T47D (cell line): ENCODE data around the gene FGR.

DNA sequence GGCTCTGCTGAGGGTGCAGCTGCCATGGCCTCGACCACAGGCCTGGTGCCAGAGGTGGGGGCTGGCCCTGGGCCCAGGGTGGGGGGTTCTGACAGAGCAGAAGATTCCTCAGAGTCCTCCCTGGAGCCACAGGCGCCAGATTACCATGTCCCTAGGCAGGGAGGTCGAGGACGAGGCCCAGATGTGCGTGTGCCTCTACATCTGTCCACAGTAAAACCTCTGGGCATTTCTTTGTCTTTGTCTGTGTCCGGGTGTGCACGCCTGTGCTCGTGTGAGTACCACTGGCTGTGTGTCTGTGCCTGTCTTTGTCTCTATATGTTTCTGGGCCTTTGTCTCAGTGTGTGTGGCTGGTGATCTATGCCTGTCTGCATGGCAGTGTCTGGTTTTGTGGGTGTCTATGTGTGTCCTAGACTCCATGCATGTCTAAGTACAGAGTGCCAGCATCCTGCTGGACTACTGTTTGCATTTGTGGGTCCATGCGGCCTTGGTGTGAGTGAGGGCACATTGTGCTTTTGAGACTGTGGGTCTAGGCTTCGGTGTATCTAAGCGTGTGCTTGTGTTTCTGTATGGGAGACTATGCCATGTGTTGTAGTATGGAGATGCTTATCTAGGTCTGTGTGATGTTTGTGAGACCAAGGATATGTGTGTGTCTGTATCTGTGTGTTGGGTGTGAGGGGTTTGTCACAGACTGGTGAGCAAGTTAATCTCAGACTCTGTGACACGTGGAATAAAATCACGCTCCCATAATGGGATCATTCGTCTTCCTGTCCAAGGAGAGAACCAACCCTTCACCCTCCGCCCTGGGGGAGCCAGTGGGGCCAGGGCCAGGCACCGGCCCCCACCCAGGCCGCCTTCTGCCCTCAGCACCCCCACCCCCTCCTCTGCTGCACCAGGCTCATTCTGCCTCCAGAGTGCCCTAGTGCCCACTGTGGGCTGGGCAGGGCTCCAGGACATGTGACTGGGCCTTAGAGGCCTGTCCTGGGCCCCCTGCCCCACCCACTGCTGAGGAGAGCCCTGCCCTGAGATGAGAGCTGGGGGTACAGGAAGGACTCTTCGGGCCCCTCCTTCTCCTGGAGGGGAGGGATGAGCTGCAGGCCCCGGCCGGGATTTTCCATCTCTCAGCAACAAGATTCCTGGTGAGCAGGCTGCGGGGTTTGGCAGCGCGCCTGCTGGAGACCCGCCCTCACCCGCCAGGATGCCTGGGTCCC lies 14.5 kb downstream of the AHDC1 start:
- RRBS = no CpG with 5 or more reads among the region's 25 CpGs

DNA sequence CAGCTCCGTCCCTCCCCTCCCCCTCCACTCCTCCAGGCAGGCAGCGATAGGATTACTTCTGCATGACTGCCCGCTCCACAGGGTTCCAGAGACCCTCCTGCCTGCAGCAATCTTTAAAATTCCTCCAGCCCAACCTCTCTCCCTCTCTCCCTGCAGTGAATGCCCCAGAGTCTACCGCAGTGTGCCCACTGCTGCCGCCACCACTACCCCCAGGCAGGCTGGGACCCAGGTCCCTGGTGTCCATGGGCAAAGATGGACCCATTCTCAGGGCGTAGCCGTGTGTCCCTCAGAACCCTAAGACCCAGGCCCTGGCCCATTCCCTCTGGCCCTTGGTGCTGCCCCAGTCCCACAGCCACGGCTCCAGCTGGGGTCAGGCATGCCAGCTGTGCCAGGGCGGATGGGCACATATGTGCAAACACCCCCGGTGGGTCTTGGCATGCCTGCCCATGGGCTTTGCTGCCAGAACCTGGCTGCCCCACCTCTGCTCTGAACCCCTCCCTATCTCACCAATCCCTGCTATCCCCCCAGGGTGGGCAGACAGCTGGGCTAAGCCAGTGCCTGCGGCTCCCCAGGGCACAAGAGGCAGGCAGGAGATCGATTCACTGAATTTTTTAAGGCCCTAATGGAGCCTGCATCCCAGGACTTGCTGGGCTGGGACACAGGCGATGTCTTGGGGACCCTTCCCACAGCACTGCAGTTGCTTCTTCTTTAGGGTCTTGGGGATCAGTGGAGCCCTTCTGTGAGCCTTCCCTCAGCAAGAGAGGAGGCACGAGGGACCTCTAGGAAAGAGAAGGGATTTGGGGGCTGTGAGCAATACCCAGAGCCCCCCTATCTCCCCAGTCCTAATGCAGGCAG lies 10.5 kb downstream of the AHDC1 start:
- RRBS = no CpG with 5 or more reads among the region's 14 CpGs

- RRBS = 19% methylated on average over 4 of the region's 9 CpGs
Observed at GRCh38 chr1:27599038-27599700, 4.8 kb downstream of the AHDC1 start.

DNA sequence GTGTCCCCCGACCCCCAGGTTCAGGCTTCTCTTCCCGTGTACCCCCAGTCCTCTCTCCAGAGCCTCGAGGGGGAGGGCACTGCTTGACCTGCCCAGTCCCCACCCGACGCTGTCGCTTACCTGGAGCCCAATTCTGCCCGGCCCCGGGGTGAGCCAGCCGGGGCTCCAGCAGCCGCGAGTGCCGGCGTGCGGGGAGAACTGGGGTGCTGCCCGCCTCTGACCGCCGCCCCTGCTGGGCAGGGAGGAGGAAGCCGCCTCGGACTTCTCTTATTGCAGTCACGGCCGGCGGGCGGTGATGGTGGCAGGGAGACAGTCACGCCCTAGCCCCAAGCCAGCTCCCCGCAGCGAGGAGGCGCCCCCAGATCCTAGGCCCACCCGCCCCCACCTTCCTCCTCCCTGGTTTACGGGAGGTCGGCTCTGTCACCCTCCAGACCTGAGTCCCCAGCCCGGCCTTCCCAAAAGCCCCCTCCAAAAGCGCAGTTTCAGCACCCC lies at the start of gene FGR:
FGR (minus strand) TSS at position 241 of the 492 bp plus-strand sequence.
- RRBS = no CpG with 5 or more reads among the region's 32 CpGs

DNA sequence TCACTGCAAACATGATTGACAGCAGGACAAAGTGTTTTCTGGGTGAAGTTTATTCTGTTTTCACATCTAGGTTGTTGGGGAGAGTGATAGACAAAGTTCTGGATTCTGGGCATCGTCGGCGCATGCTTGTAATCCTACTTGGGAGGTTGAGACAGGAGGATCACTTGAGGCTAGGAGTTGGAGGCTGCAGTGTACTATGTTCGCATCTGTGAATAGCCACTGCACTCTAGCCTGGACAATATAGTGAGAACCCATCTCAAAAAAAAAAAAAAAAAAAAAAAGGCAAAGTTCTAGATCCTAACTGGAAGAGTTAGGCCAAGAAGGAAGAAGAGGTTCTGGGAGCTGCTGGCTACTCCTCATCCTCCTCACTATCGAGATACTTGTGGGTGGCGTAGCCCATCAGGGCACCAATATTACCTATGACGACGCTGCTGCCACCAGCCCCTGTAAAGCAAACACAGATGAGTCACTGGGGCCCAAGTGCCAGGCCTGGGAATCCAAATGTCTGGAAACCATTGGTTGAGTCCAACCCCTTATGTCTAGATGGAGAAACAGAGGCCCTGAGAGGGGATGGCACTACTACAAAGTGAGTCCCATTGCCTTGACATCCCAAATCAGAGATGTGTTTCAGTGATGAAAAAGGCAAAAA lies 5.8 kb downstream of the IFI6 start:
- RRBS = no CpG with 5 or more reads among the region's 8 CpGs

- RRBS = no CpG with 5 or more reads among the region's 2 CpGs
Observed at GRCh38 chr1:27785660-27786558, 12.9 kb downstream of the STX12 start.

DNA sequence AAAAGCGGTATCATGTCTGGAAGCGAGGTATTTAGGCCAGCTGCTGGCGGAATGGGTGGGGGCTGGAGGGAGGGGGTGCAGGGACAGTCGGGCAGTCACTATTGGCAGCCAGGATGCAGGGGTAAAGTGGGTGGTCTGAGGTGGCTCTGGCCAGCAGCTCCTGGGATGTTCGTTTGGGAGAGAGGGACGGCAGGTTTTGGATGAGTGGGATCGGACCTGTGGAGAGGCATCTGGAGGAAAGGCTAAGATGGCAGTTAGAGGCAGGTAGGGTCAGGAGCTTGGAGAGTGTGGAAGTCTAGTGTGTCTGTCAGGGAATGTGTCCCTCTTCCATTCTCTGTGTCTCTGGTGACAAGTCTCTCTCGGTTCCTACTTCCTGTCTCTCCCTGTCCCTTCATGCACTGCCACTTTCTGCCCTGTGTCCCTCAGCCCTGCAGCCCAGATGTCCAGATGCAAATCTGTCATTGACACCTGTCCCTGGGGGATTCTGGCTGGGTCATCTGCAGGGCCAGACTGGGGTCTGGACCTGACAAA lies 6.8 kb downstream of the THEMIS2 start:
- RRBS = no CpG with 5 or more reads among the region's 8 CpGs

DNA sequence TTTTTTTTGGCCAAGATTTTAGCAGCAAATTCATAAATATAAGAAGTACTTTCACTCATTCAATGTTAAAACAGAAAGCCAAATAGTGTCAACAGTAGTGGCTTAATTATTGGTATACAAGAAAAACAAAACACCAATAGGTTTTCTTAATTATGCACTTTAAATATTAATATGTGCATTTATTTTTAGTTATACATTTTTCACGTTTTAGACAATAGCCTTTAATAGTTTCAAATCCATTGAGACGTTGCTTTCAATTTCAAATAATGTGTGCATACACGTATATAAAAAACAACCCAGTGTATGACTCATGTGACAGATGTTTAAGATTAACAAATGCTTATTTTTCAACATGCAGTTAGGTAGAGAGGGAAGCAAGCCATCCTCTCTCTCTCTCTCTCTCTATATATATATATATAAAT lies 24.4 kb downstream of the EYA3 start:
- RRBS = no CpG with 5 or more reads among the region's 3 CpGs

GRCh38 chr1:28172292-28173120 lies 4.0 kb downstream of the PTAFR start:
- RRBS = no CpG with 5 or more reads among the region's 15 CpGs

DNA sequence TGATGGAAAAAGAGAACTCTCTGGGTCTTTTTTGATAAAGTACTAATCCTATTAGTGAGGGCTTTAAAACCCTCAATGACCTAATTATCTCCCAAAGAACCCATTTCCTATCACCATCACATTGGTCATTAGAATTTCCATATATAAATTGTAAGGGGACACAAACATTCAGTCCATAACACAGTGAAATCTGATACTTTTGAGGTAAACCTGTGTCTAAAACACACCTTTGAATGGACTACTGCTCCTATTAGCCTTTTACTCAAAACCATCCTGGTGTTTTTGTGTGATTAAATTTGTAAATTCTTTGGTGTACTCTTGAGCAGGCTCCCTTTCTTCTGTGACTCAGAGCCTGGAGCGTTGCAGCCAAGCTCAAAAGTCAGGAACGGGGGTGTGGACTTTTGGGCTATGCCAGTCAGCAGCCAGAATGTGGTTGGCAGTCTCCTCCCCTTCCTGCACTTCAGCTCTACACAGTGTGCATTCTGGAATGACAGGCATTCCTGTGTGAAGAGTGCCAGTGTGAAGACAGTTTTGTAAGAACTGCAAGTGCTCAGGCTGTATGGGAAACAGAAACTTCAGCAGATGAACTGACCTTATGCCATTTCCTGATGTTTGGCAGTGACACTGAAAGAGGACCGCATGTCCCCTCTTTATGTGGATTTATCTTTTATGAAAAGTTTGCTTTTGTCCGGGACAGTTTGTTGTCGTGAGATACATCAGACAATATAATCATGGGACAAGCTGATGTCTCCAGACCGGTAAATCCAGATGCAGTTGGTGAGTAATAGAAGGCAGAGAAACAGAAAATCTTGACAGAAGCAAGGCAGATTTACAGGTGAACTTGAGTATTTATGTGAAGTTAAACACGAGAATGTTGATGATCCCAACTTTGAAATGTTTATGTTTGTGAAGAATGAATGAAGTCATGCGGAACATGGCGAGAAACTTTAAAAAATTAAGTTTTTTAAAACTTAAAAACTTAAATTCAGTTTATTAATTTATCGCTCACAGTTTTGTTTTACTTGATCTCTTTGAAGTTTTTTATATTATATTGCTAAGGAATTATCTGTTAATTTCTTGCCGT lies 67.8 kb upstream of the RCC1 start:
- RRBS = 2% methylated on average over 2 of the region's 11 CpGs

DNA sequence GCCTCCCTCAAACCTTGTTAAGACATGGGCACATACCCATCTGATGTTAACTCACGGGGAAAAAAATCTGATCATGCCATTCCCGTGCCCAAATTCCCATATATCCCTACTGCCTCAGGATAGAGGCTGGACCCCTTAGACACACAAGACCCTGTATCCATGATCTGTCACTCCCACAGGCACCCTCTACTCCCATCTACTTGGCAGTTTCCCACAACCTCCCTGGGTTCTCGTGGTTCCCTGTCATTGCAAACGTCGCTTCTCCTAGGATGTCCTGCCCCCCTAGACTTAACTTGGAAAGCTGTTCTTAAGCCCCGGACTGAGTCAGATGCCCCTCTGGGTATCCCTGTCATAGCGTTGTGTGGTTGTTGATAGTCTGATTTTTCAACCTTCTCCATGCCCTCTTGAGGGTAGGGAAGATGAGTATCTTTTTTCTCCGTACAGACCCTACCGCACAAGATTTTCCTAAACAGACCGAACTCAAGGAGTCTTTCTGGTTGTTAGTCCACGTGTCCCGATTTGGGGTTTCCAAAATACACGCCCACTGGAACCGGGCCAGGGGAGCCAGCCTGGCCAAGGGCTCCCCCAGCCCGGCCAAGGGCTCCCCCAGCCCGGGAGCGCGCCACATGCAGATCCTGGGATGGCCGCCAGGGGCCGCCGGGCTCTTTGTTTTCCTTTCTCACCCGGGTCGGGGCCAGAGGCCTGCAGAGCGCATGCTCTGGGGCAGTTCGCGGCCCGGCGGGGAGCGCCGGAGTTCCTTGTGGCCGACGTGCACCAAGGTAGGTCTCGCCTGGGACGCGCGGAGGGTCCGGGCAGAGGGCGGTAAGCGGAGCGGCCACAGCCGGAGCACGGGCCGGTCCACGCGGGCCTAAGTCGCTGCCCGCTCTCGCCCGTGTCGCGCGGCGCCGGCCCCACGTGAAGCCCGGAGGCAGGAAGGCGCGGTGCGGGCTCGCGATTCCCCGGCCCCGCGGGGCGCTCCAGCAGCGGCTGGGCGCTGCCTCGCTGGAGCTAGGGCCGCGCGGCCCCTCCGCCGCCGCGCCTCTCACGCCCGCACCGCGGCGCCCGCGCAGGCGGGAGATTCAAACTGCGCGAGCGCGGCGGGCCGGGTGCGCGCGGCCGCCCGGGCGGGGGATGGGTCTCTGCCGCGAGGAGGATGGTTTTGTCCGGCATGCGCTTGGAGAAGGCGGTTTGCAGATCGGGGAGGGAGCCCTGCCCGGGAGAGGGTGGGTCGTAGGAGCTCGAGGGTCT lies 12.1 kb downstream of the RCC1 start:
- RRBS = 2% methylated on average over 48 of the region's 104 CpGs

DNA sequence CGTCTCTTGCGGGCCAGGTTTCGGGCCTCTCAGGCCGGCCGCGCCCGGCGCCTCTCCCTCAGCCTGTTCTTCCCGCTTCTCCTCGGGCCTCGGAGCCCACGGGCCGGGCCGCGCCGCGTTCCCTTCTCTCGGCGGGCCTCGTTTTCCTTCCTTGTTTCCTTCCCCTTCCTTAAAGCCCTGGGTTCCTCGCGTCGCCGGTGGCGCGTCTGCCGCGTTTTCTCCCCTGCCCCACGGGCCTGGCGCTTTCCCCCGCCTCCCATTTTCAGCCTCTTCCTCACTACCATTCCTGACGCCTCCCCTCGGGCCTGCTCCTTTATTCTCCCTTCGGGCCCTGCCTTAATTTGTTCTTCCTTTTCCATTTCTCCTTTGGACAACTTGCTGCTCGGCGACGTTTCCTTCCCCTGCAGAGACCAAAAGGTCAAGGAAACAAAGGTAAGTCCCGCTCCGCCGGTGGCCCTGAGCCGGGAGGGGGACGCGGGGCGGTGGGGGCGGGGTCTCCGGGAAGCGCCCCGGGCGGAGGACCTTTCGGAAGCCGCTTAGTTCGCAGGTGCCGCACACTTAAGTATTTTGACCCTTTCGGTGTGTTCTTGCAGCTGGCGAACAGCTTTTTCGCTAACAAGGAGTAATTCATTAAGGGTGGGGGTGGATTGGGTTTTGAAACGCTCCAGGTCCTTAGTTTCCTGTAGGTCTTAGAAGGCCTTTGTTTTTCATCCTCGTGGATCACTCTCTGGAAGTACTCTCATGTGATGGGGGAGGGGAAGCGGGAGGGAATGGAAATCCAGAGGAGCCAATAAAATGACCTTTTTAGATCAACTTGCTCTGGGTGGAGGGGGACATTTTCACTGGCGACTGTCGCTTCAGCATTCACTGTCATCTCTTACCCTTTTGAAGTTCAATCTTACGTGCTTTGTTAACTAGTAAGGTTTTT lies 775 bp downstream of the YTHDF2 start:
- RRBS = 1% methylated on average over 23 of the region's 62 CpGs

GRCh38 chr1:28973876-28974367 lies 59.6 kb downstream of the EPB41 start:
- RRBS = no CpG with 5 or more reads among the region's 2 CpGs

DNA sequence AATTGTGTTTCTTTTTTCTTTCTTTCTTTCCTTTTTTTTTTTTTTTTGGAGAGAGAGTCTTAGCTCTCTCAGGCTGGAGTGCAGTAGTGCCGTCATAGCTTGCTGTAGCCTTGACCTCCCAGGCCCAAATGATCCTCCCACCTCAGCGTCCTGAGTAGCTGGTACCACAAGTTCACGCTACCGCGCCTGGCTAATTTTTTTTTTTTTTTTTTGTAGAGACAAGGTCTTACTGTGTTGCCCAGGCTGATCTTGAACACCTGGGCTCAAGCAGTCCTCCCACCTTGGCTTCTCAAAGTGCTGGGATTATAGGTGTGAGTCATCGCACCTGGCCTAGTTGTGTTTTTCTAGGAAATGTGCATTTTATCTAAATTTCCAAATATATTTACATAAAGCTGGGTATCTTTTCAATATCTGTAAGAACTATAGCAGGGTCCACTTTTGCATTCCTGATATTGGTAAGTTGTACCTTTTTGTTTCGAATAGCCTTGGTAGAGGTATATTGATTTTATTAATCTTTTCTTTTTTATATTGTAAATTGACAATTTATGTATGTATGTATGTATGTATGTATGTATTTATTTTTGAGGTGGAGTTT lies 76.4 kb downstream of the TMEM200B start:
- RRBS = no CpG with 5 or more reads among the region's 7 CpGs

- RRBS = no CpG with 5 or more reads among the region's 6 CpGs
Observed at GRCh38 chr1:29165430-29166227, 16.1 kb downstream of the SRSF4 start.

GRCh38 chr1:29259707-29261103 lies 23.9 kb downstream of the PTPRU start:
- RRBS = 3% methylated on average over 18 of the region's 99 CpGs

- RRBS = no CpG with 5 or more reads among the region's 22 CpGs
Observed at GRCh38 chr1:29349845-29350450, 113.6 kb downstream of the PTPRU start.

- RRBS = no CpG with 5 or more reads among the region's 14 CpGs
Observed at GRCh38 chr1:29550042-29550638, 313.8 kb downstream of the PTPRU start.

DNA sequence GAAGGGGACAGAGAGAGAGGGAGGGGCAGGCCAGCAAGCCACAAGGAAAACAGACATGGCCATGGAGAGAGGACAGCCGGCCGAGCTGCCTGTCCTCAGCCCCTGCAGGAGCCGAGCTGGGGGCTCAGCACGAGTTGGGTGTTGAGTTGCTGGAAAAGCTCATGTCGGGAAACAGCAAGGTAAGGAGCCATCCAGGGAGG lies 548.7 kb downstream of the PTPRU start:
- RRBS = no CpG with 5 or more reads among the region's 5 CpGs

- RRBS = no CpG with 5 or more reads among the region's 1 CpG
Observed at GRCh38 chr1:30727701-30728151, 4.3 kb upstream of the MATN1 start.